ENCODE results near the genes SPNS3 and SPNS2.

DNA sequence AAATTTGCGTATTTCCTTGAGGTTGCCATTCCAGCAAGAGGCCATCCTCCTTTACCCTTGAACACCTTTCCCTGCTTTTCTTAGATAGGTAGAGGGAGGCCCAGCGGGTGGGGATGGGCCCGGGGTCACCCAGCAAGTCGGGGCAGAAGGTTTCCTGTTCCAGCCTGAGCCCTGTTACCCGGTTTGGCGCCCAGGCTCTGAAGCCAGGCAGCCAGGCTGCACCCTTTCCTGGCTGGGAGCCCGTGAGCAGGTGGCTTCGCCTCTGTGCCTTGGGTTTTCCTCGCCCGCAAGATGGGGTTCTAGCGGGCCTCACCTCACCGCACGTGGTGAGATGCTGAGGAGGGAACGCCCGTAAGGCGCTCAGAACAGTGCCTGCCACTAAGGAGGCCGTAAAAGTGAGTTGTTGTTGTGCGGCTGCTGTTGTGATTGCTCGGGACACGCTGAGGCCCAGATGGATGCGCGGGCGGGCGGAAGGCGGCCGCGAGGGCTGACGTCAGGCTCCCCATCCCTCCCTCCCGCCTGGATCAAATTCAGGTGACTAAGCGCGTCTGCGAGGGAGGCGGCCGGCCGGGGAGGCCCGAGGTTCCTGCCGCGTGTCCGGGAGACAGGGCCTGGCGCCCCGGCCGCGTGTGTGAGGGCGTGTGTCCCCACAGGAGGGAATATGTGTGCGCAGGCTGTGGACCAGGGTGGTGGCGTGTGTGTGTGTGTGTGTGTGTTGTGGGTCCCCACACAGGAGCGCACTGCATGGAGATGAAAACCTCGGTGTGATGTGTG, 4.4 kb downstream of the CAMKK1 start:
- PRO-cap, result no peak

- PRO-cap, result no peak
These were observed 8.2 kb upstream of the ATP2A3 start for GRCh38 chr17:3972487-3972872.

DNA sequence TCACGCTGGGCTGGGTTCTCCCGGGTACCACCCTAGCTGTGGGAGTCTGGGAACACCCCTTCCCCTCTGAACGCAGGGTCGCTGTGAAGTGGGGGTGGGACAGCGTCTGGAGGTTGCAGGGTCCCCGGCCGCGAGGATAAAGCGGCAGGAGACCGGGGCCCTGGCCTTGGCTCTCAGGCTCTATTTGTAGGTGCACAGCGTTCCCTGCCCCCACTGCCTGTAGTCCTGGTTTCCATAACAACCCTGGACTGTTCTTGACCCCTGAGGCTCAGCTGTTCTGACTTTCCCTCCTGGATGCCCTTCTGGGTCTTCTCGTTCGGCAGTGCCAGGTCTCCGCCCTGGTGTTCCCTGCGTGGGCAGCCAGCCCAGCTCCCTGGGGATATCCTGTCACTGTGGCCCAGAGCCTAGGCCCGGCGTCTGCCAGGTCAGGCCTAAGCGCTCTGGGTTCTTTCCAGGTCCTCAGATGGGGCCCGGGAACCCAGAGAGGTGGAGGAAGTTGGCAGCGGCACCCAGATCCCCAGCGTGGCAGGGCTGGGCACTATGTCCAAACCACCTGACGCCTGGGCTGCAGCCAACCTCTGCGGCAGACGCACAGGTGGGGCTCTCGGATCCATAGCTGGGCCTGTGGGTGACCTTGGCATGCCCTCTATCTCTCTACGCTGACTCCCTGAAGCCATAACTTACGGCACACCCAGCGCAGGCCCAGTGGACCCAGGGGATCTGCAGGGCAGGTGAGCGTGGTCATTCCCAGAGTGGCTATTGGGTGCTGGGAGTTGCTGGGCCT, 12.4 kb upstream of the ATP2A3 start:
- PRO-cap, result no peak

DNA sequence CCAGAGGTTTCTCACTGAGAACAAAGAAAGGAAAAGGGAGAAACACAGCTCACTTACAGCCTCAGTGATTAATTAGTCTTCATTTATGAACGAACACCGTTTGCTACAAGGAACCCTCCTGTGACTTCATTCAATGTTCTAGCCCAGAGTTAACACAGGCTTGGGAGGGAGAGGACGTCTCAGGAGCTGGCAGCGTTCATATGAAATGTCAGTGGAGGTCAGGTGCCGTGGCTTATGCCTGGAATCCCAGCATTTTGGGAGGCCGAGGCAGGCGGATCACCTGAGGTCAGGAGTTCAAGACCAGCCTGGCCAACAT, 16.5 kb upstream of the ATP2A3 start:
- PRO-cap, result no peak

GRCh38 chr17:4058811-4059282, 84.0 kb downstream of the ZZEF1 start:
- PRO-cap, result no peak

- PRO-cap, result no peak
These were observed 59.1 kb downstream of the ZZEF1 start for GRCh38 chr17:4083661-4084155.

GRCh38 chr17:4160095-4160450, 17.1 kb downstream of the CYB5D2 start:
- PRO-cap, result no peak

DNA sequence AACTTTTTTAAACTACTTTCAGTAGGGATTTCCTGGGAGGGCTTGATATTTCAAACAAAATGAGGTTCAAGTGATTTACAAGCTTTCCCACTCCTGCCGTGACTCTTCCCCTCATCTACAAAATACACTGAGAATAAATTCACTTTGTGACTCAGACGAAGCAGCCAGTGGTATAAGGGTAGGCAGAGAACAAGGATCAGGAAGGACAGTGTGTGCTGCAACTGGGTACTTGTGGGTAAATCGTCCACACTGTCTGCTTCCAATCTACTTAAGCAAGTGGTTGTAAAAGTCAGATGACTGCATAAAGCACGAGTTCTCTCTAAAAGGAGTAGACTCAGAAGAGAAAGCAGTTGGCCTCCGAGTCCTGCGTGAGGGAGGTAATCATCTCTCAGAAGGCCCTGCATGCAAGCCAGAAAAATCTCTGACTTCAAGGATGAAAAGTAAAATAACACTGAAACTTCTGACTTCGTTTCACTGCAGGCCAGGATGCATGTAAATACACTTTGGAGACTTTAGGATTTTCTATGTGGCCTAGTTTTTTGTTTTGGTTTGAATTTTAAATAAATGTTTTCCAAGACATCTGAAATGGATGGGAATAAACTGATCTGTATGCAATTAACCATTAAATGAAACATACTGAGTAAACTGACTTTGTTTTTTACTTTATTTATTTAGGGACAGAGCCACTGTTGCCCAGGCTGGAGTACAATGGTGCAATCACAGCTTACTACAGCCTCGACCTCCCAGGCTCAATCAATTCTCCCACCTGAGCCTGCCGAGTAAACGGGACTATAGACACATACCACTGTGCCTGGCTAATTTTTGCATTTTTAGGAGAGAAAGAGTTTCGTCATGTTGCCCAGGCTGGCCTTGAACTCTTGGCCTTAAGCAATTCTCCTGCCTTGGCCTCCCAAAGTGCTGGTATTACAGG, 43.0 kb downstream of the ANKFY1 start:
- PRO-cap, result no peak

DNA sequence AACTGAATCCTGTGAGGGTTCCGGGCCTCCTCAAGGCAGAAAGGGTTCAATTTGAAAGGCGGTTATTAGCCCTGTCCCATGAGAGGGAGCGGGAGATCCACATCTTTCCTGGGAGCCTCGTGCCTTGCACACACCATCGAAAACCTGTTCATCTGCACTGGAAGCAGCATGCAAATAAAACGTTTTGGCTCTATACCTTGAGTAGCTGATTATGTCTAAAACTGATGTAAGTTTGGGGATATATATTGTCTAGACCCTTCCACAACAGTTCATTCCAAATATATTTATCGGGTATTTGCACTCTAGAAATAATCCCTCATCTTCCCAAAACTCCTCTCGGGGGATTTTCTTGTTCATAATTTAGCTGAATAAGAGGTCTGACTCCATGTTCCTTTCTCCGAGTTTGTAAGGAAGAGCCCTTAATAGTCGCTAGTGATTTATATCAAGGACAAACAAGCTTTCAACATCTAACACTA, 4.5 kb upstream of the ANKFY1 start:
- PRO-cap, result no peak

- PRO-cap, result no peak
These were observed 37.3 kb upstream of the ANKFY1 start for GRCh38 chr17:4300835-4301693.

GRCh38 chr17:4433420-4434079, at the start of gene SPNS3:
Gene SPNS3 (plus strand): TSS chr17:4433940.
- PRO-cap, result no peak

- PRO-cap, result no peak
These were observed 12.4 kb upstream of the SPNS2 start for GRCh38 chr17:4486131-4486734.

DNA sequence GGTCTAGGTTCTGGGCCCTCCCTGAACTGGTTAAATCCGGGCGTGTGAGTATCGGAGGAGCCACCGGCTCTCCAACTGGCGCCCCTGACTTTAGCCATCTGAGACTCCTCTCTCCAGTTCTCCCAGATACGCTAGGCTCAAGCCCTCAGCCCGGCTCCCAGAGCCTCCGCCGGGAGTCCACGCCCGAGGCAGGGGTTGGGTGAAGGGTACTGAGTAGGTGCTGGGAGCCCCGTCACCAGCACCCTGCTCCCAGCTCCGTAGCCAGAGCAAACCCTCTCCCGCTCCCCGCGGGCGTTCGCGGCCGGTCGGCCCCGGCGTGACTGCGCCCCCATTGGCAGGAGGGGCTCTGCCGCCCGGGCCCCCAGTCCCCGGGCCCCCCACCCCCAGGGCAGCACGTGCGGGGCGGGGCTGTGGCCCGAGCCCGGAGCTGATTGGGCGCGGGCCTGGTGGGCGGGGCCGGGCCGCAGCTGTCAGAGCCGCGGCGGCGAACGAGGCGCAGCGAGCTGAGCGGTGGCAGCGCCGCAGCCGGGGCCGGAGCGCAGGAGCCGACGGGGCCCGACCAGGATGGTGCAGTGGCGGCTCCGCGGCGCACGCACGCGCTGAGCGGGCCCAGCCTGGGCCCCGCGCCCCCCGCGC, at the start of gene SPNS2:
Gene SPNS2 (plus strand): TSS at position 496 of the 636 bp plus-strand sequence.
- PRO-cap, result bidirectional peak, plus-strand start at position 541 of the sequence, minus-strand start at position 292 of the sequence

DNA sequence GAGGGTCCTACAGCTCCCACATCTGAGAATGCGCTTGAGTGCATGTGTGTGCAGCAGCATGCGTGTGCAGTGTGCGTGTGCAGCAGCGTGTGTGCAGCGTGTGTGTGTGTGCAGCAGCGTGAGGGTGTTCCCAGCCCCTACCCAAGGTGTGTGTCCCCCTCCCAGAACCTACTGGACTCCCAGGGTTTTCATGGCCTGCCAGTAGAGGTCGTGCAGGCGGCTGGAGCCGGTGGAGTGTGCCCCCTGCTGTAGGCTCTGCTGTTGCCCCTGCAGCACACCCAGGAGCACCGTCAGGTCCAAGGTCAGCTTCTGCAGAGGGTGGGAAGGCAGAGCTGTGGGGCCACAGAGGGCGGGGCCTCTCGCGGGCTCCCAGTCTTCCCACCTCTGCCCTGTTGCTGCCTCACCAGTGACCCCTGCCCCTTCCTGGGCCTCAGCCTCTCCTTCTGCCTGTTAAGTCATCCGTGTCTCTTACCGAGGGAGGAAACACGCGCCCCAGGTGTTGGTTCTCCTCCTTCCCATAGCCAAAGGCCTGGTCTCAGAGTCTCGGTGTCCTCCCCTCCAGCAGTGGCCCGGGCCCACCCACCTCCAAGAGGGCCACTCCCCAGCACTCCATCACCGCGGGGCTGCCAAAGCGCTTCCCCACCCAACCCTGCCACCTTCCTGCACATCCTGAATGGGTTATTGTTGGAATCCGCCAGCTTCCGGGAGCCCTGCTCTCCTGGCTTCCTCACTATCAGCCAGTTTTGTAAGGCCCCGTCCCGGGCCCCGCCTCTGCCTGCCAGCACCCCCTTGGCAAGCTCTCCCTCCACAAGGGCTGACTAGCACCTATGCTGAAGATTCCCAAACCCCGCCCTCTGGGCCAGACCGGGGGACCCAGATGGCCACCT, 14.8 kb downstream of the MYBBP1A start:
- PRO-cap, result no peak

GRCh38 chr17:4541257-4541962, 13.8 kb downstream of the MYBBP1A start:
- PRO-cap, result no peak

DNA sequence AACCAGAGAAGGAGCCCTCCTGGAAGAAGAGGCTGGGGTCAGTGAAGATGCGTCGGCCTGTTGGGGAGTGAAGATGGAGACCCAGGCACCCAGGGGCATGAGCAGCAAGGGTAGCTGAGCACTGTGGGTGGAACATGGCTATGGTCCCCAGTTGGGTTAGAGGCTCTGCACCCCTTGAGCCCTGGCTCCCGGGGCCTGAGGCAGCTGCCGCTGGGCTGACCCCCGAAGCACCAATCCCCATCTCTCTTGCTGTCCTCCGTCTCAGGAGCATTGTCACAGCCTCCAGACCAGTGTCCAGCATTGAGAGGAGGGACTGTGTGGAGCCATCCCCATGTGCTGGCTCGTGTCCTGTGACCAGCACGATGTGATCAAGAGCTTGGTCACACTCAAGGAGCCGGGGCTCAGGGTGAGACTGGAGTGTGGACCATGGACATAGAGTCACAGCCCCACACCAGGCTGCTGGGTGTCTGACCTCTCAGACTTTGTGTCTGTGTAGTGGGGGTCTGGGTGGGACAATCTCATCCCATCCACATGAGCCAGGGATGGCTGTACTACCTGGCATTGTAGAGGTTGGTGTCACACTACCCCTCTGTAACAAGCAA, 2.9 kb downstream of the SMTNL2 start:
- PRO-cap, result no peak

DNA sequence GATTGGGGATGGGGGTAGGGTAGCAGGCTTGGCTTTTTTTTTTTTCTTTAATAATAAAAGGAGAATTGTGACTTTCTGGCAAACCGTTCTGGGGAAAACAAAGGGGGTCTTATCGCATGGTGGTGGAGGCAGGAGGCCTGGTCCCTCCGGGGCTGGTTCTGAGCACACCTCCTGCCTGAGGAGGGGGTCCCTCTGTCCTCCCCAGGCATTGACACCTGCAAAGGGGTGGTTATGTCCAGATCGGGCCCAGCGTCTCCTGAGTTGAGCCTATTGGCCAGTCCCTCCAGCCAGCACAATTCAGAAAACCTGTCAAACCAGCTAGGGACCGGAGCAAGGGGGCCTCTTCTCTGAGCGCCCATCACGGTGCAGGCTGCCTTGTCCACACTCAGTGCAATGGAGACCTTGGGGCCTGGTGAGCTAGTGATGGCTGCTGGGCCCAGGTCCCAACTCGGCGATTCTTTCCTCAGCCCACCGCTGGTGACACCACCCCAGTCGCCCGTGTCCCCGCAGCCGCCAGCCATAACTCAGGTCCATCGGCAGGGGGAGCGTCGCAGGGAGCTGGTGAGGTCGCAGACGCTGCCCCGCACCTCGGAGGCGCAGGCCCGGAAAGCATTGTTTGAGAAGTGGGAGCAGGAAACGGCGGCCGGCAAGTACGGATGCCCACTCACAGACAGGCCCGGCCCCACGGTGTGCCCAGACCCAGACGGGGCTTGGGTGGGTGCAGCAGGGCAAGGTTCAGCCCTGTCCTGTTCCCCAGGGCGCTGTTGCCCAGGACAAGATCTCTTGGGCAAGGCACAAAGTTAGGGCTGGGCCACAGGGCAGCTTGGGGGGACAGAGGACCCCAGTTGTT, 10.6 kb downstream of the SMTNL2 start:
- PRO-cap, result no peak

- PRO-cap, result no peak
These were observed 23.5 kb downstream of the SMTNL2 start for GRCh38 chr17:4607866-4608223.

GRCh38 chr17:4712365-4713014, 2.1 kb downstream of the ARRB2 start:
- PRO-cap, result no peak

DNA sequence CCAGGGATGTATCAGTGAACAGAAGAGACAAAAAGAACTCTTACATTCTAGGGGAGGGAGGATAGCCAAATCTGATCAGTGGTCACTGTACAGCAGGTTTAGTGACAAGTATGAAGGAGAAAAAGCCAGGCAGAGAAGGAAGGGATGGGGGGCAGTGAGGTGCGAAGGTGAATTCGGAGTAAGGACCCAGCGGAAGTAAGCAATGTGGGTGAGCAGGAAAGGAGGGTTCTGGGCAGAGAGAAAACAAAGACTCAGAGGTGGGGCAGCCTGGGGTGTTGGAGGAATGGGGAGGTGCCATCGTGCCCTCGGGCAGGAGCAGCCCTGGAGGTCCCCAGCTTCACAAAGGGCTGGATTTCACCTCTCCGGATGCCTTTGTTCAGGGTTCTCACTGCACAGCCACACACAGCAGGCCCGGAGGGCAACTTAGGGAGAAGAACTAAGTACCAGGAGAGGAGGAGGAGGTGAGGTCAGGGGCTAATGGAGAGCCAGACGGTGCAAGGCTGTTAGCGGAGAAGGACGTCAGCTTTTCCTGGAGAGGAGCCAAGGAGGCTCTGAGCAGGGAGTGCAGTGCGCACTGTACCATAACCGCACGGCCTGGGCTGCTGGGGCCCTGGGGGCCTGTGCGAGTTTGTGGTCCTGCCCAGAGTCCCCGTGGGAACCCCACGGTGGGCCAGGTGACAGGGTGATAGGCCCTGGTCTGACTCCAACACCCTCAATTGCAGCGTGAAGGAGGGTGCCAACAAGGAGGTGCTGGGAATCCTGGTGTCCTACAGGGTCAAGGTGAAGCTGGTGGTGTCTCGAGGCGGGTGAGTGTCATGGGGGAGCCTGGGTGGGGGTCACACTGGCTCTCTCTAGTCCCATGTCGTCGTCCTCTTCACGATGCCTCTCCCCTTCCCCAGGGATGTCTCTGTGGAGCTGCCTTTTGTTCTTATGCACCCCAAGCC, 9.3 kb downstream of the ARRB2 start:
- PRO-cap, result no peak

All from left common carotid artery plus branches (tissue), 1 donor.